ENCODE results near the gene LGR6.

- PRO-cap, 8 experiments: no peak in any of the 8 experiments
Observed at GRCh38 chr1:201719469-201720387, 109.2 kb upstream of the IPO9 start.

- PRO-cap, 8 experiments: no peak in any of the 8 experiments
Observed at GRCh38 chr1:201731145-201732162, 97.5 kb upstream of the IPO9 start.

DNA sequence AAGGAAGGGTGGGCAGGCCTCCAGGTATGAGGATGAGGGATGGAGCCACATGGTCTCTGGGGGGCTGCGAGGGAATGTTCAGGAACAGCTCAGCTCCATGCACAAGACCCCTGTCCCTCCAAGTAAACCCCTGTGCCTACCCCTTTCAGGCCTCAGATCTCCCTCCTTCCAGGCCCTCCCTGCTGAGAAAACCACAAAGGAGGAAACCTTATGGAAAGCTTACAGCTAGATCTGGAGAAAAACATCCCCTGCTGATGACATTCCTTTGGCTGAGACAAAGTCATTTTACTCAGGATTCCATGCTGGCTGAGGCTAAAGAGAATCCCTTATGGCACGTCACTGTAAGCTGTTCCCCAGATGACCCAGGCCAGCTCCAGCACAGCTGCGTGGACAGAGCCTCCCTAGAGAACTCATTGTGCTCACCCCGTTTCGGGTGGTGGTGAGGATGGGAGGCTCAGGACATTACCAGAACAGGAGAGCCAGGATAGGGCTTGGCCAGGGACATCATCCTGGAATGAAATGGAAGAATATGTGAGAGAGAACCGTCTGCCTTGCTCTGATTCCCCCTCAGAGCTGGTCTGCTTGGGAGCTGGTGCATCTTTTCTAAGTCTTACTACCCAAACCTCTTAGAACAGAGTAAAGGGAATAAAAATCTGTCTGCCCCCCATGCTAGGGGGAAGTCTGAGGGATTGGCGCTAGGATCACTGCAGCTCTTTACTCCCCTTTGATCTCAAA lies 91.2 kb upstream of the IPO9 start:
- PRO-cap, 8 experiments: no peak in any of the 8 experiments

DNA sequence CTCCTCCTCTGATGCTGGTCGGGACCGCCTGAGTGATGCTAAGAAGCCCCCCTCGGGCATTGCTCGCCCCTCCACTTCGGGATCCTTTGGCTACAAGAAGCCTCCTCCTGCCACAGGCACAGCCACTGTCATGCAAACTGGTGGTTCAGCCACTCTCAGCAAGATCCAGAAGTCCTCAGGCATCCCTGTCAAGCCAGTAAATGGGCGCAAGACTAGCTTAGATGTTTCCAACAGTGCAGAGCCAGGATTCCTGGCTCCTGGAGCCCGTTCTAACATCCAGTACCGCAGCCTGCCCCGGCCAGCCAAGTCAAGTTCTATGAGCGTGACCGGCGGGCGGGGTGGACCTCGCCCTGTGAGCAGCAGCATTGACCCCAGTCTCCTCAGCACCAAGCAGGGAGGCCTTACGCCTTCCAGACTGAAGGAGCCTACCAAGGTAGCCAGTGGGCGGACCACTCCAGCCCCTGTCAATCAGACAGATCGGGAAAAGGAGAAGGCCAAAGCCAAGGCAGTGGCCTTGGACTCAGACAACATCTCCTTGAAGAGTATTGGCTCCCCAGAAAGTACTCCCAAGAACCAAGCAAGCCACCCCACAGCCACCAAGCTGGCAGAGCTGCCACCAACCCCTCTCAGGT lies 46.6 kb upstream of the IPO9 start:
- PRO-cap, 8 experiments: no peak in any of the 8 experiments

DNA sequence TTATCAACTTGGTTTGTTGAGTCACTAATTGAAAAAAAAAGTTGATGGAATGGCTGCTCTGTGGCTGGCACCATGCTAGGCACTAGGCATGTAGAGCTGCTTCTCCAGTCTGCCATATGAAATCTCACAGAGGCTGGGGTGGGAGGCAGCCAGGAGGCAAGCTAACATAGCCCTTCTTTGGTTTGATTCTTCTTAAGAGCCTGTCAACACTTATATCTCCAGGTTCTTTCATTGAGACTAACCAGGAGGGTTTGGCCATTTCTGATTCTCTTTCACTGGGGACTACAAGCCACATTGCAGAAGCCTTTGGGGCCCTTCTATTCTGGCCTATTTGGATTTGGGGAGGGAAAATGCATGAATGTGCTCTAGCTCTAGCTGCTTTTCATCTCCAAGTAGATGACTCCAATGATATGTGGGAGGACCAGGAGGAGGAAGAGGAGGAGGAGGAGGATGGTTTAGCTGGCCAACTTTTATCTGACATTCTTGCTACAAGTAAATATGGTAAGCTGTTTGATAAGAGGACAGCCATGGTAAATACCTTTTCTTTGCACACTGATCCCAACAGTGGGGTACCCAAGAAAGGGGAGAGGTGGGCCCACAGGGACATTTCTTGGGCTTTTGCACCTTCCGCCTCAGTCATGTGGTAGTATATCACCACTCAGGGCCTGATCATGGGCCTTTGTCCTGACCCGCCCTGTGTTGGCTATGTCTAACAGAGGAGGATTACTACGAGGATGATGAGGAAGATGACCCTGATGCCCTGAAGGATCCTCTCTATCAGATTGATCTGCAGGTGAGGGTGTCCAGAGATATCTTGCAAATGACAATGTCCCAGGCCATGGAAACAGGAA lies 14.0 kb upstream of the SHISA4 start:
- PRO-cap, 8 experiments: no peak in any of the 8 experiments

- PRO-cap, 8 experiments: no peak in any of the 8 experiments
Observed at GRCh38 chr1:201882443-201883197, 6.1 kb upstream of the SHISA4 start.

- PRO-cap, 8 experiments: peak in 2 of 8 experiments; most common plus-strand start chr1:201884099 (in 2)
Observed at GRCh38 chr1:201883386-201884257, 5.1 kb upstream of the SHISA4 start.

GRCh38 chr1:201899020-201899914 lies 10.6 kb downstream of the SHISA4 start:
- PRO-cap, 8 experiments: no peak in any of the 8 experiments

GRCh38 chr1:201913437-201913751 lies 24.7 kb downstream of the SHISA4 start:
- PRO-cap, 8 experiments: no peak in any of the 8 experiments

- PRO-cap, 8 experiments: no peak in any of the 8 experiments
Observed at GRCh38 chr1:202005324-202006127, 4.9 kb upstream of the ELF3 start.

GRCh38 chr1:202007834-202008598 lies 2.4 kb upstream of the ELF3 start:
- PRO-cap, 8 experiments: no peak in any of the 8 experiments

- PRO-cap, 8 experiments: no peak in any of the 8 experiments
Observed at GRCh38 chr1:202057996-202059027, 47.9 kb downstream of the ELF3 start.

DNA sequence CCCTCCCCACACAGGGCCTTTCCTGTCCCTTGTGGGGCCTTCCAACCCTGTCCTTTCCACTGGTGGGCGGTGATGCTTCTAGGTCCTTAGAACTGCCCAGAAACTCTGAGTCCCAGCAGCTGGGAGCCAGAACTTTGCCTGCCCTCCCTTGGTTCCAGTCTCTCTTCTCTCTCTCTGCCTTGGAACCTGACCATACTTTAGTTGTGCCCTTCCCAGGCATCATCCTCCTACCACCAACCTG lies 5.9 kb downstream of the GPR37L1 start:
- PRO-cap, 8 experiments: peak in 4 of 8 experiments; most common minus-strand start position 171 of the sequence (in 2)

GRCh38 chr1:202147509-202148060 lies 3.0 kb upstream of the ARL8A start:
- PRO-cap, 8 experiments: peak in 2 of 8 experiments; most common minus-strand start chr1:202147873 (in 1)

- PRO-cap, 8 experiments: peak in 1 of 8 experiments; most common minus-strand start chr1:202155534 (in 1)
Observed at GRCh38 chr1:202155192-202155915, 5.0 kb downstream of the PTPN7 start.

DNA sequence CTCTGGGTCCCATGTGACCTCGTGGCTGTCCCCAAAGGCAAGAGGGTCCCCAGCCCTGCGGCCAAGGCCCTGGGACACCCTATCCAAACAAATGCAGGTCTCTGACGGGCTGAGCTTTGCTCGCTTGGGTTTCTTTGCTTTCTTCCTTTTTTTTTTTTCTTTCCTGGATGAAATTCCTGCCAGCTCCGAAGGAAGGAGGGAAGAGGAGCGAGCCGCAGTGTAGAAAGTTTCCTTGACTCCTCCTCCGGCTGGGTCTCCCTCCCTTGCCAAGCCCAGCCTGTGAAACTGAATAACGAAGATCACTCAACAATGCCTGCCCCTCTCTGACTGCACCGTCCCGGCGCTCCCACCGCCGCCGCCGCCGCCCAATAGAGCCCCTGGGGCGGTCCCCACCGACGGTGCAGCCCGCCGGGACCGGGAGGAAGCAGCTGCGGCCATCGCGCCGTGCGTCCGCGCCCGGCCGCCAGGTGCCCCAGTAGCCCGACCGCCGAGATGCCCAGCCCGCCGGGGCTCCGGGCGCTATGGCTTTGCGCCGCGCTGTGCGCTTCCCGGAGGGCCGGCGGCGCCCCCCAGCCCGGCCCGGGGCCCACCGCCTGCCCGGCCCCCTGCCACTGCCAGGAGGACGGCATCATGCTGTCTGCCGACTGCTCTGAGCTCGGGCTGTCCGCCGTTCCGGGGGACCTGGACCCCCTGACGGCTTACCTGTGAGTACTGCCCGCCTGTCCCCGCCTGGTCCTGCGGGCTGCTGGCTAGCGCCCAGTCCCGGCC lies at the start of gene LGR6:
LGR6 (plus strand) TSS at position 302 of the 768 bp plus-strand sequence.
- PRO-cap, 8 experiments: no peak in any of the 8 experiments

DNA sequence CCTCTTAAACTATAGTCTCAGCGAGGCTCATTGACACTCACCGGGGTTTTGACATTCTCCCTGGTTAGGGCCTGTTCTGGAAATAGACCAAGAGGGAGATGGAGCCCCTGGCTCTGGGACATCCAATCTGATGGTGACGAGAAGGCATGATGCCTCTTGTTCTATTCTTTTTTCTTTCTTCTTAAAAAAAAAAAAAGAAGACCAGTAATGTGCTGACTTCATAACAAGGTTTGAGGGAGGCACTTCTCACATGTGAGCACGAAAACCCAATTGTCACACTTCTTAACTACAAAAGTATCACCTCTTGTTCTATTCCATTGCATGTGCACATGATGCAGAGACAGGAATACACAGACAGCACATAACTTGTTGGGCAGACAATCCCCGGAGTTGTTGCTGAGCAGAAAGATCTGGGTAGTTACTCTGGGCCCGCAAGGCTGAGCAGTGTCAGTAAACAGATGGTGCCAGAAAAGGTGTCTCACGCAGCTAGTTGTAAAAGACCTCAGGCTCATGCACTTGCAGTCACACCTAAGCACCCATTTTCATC lies 3.9 kb downstream of the LGR6 start:
- PRO-cap, 8 experiments: peak in 1 of 8 experiments; most common plus-strand start position 376 of the sequence (in 1)

GRCh38 chr1:202551484-202552223 lies 158.6 kb downstream of the SYT2 start:
- PRO-cap, 8 experiments: no peak in any of the 8 experiments

DNA sequence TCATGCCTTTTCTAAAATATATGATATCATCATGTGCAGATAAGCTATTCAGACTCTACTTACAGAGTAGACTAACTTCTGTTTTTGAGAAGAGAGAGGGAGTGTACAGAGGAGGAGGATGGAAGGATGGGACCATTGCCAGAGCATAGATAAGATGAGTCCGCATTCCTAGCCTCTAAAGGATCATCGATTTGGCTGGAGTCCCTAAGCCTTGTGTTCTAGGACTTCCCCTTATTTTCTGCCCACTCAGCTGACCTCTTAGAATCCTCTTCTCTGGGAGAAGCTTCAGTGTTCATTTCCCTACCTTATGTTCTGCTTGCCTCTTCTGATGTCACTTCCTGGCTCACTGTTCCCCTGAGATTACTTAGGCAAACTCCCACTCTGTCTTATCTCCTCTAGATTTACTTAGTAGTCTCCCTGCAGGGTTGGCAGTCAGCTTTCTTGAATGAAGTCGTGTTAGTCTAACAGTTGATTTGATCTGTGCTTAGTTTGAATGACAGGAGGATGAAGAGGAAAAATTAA lies 156.7 kb downstream of the SYT2 start:
- PRO-cap, 8 experiments: no peak in any of the 8 experiments

DNA sequence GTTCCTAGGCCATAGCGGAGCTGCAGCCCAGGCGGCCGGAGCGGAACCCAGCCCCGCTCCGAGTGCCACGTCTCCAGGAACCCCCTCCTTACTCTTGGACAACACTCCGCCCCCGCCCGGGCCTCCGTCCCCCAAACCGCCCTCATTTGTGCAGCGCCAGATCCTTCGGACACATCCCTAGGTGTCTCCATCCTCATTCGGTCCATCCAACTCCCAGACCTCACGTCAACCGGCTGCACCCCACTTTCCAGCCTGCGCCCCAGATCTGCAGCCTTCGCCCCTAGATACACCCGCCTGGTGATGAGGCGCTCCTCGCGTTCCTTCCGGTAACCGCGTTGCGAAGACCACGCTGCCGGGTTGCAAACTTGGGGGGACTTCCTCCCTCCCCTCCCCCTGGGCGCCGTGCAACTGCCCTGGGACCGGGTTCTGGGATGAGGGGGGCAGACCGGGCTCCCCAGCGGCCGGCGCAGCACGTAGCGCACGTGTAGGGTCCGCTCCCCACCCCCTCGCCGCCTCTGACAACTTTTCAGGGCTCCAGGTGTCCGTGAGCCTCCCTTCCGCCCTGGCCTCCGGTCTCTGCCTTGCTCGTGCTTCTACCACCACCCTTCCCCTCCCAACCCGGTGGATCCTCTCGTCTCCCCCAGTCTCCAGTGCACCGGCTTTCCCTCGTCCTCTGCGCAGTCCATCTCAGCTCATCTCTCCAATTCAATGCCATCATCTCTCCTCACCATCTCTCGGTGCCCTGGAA lies 3.0 kb upstream of the KDM5B start:
- PRO-cap, 8 experiments: peak in 7 of 8 experiments; most common plus-strand start position 109 of the sequence (in 1); most common minus-strand start position 64 of the sequence (in 7)